Myometrial cell (primary cell): ENCODE measurements around the genes NKX6-1 and HSD17B13.

GRCh38 chr4:84126717-84126896 lies 372.5 kb downstream of the NKX6-1 start:
- RAMPAGE, long total RNA = no peak

GRCh38 chr4:84498611-84499721 lies at the start of gene NKX6-1:
NKX6-1 (minus strand) TSS chr4:84499292.
- RAMPAGE, long total RNA = no peak

- RAMPAGE, long total RNA = no peak
Observed at GRCh38 chr4:84501516-84502430, 2.7 kb upstream of the NKX6-1 start.

GRCh38 chr4:84887062-84887622 lies 79.3 kb downstream of the WDFY3 start:
- RAMPAGE, long total RNA = no peak

- RAMPAGE, long total RNA = no peak
Observed at GRCh38 chr4:84948335-84949302, 17.9 kb downstream of the WDFY3 start.

DNA sequence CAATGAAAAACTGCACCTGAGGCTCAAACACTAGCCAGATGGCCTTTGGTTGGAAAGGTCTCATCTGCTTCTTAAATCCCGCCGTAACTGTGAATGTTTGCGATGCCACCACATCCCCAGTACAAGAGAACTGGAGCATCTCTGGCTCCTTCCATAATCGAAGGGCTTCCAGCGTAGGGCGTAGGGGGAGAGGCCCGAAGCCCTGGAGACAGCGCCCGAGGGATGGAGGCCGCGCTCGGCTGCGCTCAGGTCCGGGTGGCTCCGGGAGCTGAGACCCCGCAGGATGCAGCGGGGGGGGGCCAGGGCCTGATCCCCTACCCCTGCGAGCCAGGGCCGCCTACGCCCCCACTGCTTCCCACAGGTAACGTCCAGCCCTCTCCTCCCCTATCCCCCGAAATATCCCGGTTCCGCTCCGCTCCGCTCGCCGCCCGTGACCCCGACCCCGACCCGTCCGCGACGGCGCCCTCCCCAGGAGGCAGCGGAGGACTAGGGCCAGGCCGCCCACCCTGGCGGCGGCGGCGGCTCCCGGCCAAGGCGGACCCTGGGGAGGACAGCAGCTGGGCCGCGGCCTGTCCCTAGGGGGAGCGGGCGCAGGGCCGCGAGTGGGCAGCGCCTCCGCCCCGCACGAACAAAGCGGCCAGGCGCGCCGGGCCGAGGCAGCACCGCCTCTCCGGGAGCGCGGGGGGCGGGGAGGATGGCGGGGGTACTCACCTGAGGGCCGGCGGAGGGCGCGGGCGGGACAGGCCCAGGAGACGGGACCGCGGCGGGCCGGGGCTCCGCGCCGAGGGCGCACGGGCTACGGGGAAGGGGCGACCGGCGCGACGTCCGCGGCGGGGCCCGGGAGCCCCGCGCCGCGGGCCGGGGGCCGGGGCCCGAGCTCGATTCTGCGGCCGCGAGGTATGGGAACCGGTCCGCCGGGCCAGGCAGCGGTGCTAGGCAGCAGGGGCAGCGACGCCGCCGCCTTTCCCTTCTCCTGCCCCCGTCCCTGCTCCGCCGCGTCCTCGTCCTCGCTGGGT lies 684 bp downstream of the WDFY3 start:
- RAMPAGE, long total RNA = no peak

DNA sequence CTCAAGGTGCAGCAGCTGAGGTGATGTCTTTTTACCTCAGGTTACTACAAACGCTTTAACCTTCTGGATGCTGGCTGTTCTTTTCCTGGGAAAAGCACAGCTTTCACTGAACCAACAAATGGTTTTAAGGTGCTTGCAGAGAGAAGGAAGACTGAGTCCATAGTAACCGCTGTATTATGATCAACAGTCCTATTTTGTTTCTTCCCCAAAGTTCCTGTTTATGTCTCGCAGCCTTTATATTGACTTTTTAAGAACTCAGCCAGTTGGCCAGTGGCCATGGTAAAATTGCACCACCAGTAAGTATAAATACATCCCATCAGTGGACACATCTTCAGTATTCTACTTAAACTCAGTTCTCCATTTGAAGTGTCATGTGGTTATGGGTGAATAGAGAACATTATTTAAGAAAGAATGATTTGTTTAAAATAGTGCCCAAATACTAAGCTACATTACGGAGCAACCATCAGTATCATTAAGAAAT lies 286.9 kb downstream of the ARHGAP24 start:
- RAMPAGE, long total RNA = no peak

GRCh38 chr4:85780463-85781241 lies 305.7 kb downstream of the ARHGAP24 start:
- RAMPAGE, long total RNA = no peak

DNA sequence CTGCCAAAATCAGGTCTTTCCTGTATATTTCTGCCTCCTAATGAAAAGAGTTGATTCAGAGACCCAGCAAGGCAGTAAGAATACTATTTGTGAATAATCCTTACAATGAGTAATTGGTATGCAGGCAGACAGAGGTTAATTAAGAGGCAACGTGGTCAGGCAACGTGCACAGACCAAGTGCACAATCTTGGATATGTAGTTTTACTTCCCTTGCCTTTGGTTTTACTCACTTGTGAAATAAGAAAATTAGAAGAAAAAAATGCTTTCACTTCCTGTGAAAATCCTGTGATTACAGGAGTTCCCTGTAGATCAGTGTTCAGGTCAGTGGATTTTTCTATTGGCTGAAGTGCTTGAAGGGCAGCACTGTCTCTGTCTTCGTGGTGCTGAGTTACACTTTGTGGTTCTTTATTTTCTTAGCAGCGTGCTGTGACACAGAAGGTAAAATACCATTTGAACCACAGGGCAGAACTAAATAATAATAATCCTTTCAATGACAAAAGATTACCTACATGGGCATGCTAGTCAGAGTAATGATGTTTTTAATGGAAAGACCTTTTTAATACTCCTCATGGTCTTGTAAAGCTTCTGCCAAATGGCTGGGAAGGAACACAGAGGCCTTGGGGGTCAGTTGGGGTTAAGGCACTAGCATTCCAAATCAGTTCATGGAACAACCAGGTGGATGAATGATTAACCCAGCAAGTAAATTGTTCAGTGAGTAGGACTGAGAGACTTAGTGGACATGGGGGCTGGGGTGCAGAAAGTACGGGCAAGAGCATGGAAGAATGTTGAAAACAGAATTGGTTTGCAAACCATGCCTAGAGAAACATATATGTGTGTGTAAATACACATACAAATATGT lies 430.8 kb downstream of the MAPK10 start:
- RAMPAGE, long total RNA = no peak

- RAMPAGE, long total RNA = no peak
Observed at GRCh38 chr4:85931111-85931563, 428.7 kb downstream of the MAPK10 start.

- RAMPAGE, long total RNA = no peak
Observed at GRCh38 chr4:85953475-85953905, 406.4 kb downstream of the MAPK10 start.

DNA sequence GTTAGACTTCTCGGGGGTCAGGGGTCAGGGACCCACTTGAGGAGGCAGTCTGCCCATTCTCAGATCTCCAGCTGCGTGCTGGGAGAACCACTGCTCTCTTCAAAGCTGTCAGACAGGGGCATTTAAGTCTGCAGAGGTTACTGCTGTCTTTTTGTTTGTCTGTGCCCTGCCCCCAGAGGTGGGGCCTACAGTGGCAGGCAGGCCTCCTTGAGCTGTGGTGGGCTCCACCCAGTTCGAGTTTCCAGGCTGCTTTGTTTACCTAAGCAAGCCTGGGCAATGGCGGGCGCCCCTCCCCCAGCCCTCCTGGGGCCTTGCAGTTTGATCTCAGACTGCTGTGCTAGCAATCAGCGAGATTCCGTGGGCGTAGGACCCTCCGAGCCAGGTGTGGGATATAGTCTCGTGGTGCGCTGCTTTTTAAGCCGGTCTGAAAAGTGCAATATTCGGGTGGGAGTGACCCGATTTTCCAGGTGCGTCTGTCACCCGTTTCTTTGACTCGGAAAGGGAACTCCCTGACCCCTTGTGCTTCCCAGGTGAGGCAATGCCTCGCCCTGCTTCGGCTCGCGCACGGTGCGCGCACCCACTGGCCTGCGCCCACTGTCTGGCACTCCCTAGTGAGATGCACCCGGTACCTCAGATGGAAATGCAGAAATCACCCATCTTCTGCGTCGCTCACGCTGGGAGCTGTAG lies 284.0 kb downstream of the MAPK10 start:
- RAMPAGE, long total RNA = no peak

GRCh38 chr4:86586009-86586627 lies 8.0 kb upstream of the PTPN13 start:
- RAMPAGE, long total RNA = no peak

DNA sequence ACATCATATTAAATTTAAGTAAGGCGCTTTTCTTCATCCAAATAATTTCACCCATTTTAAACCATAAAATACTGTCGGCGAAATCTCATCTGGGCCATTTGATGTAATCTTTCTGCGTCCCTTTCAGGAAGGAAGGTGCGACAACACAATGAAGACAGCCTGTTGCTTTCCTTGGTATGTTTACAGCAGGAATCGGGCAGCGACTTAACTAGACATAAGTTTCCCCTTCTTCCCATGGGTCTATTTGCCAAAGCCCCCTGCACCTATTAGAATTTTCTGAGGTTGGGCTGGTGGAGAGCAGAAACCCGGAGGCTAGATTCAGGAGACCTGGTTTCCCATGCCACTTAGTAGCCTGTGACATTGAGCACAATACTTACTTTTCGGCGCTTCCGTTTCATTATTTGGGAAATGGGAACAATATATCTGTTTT lies 686 bp upstream of the AFF1 start:
- RAMPAGE, long total RNA = no peak

DNA sequence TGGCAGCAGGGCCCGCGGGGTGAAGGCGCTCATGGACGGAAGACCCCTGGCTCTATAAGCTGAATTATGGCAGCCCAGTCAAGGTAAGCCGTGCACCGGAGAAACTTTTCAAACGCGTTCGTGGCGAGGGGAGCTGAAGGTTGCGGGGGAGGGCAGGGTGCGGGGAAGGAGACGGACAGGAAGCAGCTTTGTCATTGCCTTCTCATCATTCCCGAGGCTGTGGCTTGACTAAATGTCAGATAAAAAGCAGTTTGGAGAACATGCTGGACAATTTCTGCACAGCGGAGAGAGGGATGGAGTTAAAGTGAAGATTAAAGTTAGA lies 72.5 kb downstream of the AFF1 start:
- RAMPAGE, long total RNA = no peak

GRCh38 chr4:87014294-87014858 lies 79.6 kb downstream of the AFF1 start:
- RAMPAGE, long total RNA = no peak

DNA sequence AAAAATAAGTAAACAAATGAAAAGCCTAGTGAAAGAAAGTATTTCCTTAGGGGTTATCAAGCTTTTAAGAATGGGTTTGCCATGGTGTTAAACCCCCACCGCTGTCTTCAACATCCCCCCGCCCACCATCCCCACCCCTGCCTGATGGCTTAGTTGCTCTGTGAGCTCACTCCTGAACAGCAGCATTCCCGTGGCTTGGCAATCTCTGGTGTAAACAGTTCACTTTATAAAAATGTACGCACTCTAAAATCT lies 122.9 kb downstream of the AFF1 start:
- RAMPAGE, long total RNA = no peak

DNA sequence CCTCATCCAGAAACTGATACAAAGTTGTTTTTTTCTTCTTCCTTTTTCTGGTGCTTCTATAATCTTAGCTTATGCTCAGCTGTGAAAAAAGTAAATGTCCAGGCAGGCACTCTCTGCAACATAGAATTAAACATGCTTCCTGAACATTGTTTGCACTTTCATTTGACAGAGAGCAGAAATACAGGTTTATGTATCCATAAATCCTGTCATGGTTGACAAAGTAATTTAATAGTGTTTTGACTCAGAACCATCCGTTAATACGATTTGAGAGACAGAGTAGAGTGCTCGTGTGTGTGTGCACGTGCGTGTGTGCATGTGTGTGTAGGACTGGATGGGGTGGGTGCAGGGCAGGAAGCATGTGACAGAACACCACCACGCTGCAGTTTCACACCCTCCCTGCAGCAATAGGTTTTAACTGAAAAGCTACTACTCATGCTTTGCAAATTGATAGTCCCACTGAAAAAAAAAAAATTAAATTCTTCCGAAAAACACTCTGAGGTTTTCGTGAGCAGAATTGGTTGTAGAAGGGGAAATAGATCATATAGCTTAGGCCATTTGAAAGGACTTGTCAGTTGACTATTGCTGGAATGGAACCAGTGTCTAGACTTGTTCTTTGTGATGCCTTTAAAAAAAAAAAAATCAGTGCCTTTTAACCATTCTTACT lies 139.0 kb downstream of the AFF1 start:
- RAMPAGE, long total RNA = no peak

GRCh38 chr4:87122182-87122655 lies 98.2 kb downstream of the KLHL8 start:
- RAMPAGE, long total RNA = no peak

DNA sequence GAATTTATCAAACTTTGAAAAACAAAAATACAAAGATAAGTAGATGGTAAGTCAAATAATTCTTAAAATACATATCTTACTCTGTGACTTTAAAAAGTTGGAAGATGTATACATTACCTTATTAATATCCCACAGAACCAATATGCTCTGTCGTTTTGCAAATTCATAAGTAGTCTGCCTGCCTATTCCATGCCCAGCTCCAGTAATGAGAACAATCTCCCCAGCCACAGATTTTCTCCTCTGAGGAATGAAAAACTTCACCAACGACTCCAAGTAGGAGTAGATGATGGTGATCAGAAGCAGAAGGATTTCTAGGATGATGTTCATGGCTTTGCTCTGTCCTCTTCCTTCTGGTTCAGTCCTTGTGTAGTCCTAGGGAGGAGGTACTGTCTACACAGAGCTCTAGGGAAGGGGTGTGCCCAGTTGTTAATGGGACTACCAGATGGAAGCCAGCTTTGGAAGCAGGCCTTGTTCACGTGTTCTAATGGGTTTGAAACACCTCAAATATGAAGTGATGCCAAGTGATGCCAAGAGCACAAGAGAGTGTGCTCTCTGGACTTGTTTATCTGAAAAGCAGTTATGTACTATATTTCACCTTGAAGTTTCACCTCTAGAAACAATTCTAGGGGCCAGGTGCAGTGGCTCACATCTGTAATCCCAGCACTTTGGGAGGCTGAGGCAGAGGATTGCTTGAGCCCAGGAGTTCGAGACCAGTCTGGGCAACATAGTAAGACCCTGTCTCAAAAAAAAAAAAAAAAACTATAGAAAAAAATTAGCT lies at the start of gene HSD17B13:
TSS of gene HSD17B13 (minus strand) at position 368 of the 778 bp plus-strand sequence.
- RAMPAGE, long total RNA = no peak